ENCODE measurements around the genes DDX11 and PKP2.

DNA sequence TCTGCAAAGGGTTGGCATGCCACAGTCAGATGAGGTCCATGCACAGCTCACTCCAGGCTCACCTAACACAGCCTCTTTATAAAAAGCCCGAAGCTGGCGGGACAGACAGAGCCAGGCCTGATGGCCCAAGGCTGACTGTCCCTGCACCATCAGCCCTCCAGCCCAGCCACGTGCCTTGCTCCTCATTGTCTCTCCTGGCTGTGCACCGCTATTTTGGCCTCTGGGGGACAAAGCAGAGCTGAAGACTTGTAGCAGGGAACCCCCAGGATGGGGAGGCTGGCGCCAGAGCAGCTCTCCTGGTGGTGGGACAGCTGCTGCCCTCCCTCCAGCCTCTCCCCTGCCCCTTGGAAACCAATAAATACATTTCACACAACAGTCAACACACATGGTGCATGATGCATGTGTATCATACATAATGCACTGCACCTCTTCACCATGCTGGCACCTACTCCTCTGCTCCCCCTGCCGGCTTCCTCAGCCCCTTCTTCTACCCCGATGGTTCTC lies 61.6 kb upstream of the DDX11 start:
- PRO-cap, result no peak
- RAMPAGE, long total RNA, result no peak

- PRO-cap, result bidirectional peak, plus-strand start at chr12:31073856, minus-strand start at chr12:31073793; bidirectional peak, plus-strand start at chr12:31074220, minus-strand start at chr12:31074085
- RAMPAGE, long total RNA, result start-site peak on the minus strand at chr12:31073750-31073797, 11 reads; start-site peak on the plus strand at chr12:31073863-31073874, 25 reads
Observed at GRCh38 chr12:31073448-31074610, at the start of gene DDX11. Gene DDX11 (plus strand): TSS chr12:31073860.

DNA sequence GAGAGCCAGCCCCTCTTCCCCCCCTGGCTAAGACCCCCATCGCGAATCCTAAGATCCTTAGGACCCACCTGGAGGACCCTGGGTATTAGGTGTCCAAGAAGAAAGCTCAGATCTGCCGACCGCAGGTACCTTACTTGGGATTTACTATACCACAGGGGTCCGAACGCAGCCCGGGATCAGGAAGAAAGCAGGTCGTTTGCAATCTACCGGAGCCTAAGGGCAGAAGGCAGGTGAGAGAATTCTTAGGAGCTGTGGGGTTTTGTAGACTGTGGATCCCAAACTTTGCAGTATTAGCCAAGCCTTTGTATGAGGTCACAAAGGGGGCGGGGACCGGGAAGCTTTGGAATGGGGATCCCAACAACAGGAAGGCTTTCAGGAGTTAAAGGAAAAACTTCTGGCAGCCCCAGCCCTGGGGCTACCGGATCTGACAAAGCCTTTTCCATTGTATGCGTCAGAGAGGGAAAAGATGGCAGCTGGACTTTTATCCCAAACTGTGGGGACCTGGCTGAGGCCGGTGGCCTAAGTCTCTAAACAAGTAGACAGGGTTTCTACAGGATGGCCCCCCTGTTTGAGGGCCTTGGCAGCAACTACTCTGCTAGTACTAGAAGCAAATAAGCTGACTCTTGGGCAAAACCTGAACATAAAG lies 47.5 kb downstream of the DDX11 start:
- PRO-cap, result no peak
- RAMPAGE, long total RNA, result no peak

DNA sequence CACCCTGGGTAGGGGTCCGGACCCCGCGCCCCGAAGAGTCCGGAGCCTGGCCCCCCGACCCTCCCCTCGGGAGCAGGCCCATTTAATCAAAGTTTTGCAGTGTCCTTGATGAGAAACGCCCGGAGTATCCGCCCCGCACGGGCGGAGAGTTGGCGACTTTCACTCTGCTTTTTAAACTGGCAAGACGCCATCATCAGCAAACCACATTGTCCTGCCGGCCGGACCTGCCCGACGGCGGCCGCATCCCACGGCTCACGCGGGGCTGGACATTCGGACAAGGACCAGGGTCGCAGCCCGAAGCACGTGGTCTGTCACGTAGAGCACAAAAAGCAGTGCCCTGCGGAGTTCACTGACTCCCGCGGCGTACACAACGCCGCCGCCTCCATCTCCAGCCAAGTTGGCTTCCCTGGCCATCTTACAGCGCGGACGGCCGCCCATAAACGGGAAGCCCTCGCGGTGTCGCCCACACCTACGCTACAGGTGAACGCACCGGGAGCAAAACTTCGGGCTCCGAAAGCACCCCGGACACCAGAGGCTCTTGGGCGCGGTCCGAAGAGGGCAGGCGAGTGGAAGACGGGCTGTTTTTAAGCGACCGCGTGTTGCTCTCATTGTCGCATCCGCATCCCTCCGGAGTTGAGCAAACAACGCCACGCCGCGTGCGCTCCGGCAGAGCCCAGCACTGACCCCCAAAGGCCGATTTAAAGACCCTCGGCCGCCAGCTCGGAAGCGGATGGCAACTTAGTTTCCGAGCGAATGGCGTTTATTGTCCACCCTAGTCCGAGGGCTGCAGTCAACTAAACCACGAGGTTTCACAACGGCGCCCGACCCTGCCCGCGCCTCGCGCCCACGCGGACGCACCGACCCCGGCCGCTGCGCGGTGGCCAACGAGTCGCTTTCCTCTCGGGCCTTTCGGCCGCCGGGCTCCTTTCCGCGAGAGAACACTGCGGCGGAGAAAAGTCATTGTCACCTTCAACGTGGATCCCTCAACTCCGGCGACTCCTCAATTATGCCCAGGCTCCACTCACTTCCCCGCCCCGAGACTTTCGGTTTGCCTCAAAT lies 885 bp downstream of the SINHCAF start:
- PRO-cap, result bidirectional peak, plus-strand start at position 209 of the sequence, minus-strand start at position 178 of the sequence; bidirectional peak, plus-strand start at position 352 of the sequence, minus-strand start at position 258 of the sequence; bidirectional peak, plus-strand start at position 614 of the sequence, minus-strand start at position 635 of the sequence; unidirectional peak, minus-strand start at position 796 of the sequence
- RAMPAGE, long total RNA, result no peak

DNA sequence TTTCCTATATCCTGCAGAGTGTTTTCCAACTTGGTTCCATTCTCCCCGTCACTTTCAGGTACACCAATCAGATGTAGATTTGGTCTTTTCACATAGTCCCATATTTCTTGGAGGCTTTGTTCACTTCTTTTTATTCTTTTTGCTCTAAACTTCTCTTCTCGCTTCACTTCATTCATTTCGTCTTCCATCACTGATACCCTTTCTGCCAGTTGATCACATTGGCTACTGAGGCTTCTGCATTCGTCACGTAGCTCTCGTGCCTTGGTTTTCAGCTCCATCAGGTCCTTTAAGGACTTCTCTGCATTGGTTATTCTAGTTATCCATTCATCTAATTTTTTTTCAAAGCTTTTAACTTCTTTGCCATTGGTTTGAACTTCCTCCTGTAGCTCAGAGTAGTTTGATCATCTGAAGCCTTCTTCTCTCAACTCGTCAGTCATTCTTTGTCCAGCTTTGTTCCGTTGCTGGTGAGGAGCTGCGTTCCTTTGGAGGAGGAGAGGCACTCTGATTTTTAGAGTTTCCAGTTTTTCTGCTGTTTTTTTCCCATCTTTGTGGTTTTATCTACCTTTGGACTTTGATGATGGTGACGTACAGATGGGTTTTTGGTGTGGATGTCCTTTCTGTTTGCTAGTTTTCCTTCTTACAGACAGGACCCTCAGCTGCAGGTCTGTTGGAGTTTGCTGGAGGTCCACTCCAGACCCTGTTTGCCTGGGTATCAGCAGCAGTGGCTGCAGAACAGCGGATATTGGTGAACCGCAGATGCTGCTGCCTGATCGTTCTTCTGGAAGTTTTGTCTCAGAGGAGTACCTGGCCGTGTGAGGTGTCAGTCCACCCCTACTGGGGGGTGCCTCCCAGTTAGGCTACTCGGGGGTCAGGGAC lies 36.1 kb downstream of the DENND5B start:
- PRO-cap, result no peak
- RAMPAGE, long total RNA, result start-site peak on the minus strand centred at position 426 of the sequence, 64 bp wide, 5 reads

DNA sequence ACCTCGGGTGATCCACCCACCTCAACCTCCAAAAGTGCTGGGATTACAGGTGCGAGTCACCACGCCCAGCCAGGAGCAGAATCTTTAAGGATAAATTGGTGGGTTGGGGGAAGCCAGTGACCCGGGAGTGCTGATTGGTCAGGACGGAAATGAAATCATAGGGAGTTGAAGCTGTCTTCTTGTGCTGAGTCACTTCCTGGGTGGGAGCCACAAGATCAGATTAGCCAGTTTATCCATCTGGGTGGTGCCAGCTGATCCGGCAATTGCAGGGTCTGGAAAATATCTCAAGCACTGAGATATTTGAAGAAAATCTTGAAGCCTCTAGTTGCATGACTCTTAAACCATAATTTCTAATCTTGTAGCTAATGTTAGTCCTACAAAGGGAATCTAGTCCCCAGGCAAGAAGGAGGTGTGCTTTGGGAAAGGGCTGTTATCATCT lies 4.9 kb upstream of the AMN1 start:
- PRO-cap, result no peak
- RAMPAGE, long total RNA, result no peak

DNA sequence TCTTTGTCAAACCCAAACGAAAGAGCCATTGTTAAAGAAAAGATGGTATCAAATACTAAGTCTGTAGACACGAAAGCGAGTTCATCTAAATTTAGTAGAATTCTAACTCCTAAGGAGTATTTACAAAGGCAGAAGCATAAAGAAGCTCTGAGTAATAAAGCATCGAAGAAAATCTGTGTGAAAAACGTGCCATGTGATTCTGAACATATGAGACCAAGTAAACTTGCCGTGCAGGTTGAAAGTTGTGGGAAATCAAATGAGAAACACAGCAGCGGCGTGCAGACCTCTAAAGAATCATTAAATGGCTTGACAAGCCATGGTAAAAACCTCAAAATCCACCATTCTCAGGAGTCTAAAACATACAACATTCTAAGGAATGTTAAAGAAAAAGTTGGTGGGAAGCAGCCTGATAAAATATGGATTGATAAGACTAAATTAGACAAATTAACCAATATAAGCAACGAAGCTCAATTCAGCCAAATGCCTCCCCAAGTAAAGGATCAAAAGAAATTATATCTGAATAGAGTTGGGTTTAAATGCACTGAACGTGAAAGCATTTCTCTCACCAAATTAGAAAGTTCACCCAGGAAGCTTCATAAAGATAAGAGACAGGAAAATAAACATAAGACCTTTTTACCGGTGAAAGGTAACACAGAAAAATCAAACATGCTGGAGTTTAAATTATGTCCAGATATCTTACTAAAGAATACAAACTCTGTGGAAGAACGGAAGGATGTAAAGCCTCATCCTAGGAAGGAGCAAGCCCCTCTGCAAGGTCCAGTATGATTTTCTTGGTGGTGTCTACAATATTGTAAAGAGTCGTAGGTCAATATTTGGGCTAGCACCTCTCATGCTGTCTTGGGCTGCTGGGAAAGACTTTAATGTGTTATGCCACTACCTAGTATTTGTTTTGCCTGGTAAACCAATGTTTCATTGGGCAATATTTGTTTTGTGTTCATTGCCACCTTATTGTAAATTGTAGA lies 26.3 kb downstream of the RESF1 start:
- PRO-cap, result no peak
- RAMPAGE, long total RNA, result no peak

GRCh38 chr12:32107263-32107669 lies 619 bp downstream of the BICD1 start:
- PRO-cap, result no peak
- RAMPAGE, long total RNA, result no peak

DNA sequence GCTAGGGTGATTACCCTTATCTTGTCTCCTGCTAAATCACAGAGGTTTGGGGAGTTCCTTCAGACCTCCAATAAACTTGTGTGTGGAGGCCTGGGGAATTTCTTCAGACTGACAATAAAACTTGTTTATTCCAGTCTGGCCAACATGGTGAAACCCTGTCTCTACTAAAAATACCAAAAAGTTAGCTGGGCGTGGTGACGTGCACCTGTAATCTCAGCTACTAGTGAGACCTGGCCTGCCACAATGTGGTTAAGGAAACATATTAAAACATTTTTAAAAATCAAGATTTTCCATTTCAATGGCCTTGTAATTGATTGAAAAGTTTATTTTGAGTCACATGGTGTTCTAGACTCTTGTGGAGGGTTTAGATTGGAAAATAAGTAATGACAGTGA lies 126.9 kb upstream of the FGD4 start:
- PRO-cap, result no peak
- RAMPAGE, long total RNA, result no peak

DNA sequence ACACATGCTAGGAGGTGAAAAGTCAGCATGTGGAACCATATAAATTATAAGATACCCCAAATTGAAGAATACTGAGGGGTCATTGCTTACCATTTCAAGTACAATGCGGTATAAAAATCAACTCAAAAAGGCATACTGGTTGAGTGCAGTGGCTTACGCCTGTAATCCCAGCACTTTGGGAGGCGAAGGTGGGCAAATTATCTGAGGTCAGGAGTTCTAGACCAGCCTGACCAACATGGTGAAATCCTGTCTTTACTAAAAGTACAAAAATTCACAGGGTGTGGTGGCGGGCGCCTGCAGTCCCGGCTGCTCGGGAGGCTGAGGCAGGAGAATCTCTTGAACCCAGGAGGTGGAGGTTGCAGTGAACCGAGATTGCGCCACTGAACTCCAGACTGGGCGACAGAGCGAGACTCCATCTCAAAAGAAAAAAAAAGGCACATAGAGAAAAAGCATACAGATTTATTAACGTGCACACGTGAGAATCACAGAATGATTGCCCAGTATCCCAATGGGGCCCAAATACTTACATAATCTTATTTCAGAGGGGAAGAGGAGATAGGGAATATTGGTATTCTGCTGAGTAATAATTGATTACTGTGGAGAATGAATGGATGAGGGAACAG lies 12.3 kb downstream of the FGD4 start:
- PRO-cap, result no peak
- RAMPAGE, long total RNA, result start-site peak on the plus strand centred at position 375 of the sequence, 133 bp wide, 8 reads

- PRO-cap, result no peak
- RAMPAGE, long total RNA, result no peak
Observed at GRCh38 chr12:32486227-32486592, 86.9 kb downstream of the FGD4 start.

- PRO-cap, result no peak
- RAMPAGE, long total RNA, result no peak
Observed at GRCh38 chr12:32497762-32498132, 98.4 kb downstream of the FGD4 start.

DNA sequence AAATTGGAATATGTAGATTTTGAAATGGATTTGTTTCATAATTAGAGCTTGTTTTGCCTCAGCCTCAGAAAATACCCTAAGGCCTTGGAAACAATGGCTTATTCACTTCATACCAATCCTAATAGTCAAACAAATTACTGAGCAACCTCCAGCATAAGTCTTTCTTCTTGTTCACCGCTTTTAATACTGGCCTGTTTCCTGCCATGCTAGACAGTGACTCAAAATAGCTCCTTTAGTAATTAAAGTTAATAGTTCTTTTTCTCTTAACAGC lies 110.9 kb upstream of the DNM1L start:
- PRO-cap, result no peak
- RAMPAGE, long total RNA, result no peak

GRCh38 chr12:32580874-32581471 lies 98.1 kb upstream of the DNM1L start:
- PRO-cap, result no peak
- RAMPAGE, long total RNA, result start-site peak on the plus strand at chr12:32581149-32581361, 28 reads

DNA sequence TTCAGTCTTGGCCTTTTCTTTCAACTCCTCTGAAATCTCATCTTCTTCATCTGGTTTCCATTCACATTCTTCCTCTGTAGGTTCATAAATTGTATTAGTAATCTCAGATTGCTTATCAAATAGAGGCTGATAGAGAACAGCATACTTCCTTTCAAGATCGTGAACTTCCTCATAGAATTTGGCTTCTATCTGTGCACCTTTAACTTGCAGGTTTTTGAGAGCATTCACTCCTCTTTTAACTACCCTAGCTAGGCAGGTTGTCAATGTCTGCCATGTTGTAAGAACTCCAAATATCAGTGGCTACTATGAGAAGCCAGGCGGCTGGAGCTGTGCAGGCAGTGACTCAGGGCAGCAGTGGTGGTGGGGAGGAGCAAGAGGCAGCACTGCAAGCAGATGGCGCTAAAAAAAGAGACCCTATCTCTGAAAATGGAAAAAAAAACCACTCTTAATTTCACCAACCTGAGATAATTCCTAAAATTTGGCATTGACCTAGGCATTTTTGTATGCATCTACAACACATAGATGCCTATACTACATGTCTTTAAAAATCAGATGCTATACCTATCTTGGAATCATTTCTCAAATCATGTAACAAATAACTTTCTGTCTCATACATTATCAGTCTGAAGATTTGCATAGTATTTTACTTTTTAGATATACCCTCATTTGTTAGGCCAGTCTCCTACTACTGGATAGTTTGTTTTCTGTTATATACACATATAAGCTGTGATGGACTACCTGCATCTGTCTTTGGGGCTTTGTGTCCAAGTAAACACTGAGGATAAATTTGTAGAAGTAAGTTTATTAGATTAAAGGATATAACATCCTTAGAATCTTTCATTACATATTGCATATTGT lies 28.4 kb downstream of the YARS2 start:
- PRO-cap, result unidirectional peak, minus-strand start at position 408 of the sequence
- RAMPAGE, long total RNA, result no peak

GRCh38 chr12:32809825-32810428 lies 54.2 kb upstream of the YARS2 start:
- PRO-cap, result no peak
- RAMPAGE, long total RNA, result no peak

GRCh38 chr12:32891952-32892656 lies 4.5 kb downstream of the PKP2 start:
- PRO-cap, result no peak
- RAMPAGE, long total RNA, result no peak

GRCh38 chr12:32896299-32897360 lies at the start of gene PKP2:
Gene PKP2 (minus strand): TSS chr12:32896777.
- PRO-cap, result bidirectional peak, plus-strand start at chr12:32896979, minus-strand start at chr12:32896798
- RAMPAGE, long total RNA, result start-site peak on the minus strand at chr12:32896762-32896798, 63 reads

DNA sequence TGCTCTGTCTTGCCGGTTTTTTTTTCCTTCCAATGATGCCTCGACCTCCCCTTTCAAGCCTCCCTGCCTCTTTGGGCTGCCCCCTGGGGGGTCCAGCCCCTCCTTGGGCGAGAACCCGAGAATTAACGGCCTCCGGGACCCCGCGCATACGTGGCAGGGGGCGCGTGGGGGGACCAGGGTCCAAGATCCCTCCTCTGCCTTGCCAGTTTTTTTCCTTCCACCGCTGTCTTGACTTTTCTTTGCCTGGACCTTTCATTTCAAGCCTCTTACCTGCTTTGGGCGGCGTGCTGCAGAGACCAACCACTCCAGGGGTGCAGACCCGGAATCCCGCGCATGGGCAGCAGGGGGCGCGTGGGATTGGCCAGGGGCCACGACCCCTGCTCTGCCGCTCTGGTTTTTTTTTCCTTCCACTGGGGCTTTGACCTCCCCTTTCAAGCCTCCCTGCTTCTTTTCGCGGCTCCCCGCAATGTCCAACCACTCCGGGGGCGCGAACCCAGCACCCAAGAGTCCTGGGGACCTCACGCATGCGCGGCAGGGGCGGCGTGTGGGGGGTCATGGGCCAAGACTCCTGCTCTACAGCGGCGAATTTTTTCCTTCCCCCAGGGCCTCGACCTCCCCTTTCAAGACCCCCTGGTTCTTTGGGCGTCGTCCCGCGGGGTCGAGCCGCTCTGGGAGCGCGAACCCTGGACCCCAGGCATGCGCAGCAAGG lies 325.0 kb downstream of the ALG10 start:
- PRO-cap, result no peak
- RAMPAGE, long total RNA, result no peak

GRCh38 chr12:38124343-38124826 lies 192.2 kb upstream of the ALG10B start:
- PRO-cap, result no peak
- RAMPAGE, long total RNA, result no peak

Data from vagina (tissue), 1 donor.